Fibroblast of villous mesenchyme (primary cell): ENCODE measurements around a stretch of chr1.

- CAGE, long polyA plus RNA = no peak
These were observed 381 bp upstream of the RD3 start for GRCh38 chr1:211492384-211492701.

DNA sequence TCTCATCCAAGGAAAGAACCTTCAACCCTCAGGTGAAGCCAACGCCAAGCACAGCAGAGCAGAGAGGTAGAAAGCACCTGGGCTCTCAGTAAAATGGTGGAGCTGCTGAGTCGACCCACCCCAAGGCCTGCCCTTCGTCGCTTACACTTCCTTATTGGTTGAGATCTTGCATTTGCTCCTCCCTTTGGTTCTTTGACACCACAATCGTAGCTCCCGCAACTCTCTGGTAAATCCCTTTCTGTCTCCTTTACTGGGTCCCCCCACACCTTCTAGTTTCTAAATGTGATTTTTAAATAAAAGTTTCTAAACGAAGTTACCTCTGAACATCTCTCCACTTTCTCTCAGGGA, 27.5 kb upstream of the SLC30A1 start:
- CAGE, long polyA plus RNA = no peak

DNA sequence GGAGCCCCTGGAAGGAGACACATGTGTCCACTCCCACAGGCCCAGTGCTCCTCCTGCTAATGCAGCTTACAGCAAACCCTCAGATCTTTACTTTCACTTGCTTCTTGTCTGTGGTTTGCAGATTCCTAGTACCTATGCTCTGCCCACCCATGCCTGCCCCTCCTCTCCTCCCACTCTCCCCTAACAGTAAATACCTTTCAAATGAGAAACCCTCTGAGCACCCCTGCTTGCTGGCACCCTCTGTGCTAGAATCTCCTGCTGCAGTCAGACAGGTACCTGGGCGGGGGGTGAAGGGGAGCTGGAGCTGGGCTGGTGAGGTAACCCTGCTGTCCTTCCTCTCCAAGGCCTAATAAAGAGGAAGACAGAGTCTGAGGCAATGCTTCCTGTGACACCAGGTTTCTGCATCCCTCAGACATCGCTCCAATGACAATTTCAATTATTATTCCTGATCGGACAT, 63.5 kb upstream of the NEK2 start:
- CAGE, long polyA plus RNA = no peak

GRCh38 chr1:211928150-211928757, 97.7 kb upstream of the LPGAT1 start:
- CAGE, long polyA plus RNA = no peak

DNA sequence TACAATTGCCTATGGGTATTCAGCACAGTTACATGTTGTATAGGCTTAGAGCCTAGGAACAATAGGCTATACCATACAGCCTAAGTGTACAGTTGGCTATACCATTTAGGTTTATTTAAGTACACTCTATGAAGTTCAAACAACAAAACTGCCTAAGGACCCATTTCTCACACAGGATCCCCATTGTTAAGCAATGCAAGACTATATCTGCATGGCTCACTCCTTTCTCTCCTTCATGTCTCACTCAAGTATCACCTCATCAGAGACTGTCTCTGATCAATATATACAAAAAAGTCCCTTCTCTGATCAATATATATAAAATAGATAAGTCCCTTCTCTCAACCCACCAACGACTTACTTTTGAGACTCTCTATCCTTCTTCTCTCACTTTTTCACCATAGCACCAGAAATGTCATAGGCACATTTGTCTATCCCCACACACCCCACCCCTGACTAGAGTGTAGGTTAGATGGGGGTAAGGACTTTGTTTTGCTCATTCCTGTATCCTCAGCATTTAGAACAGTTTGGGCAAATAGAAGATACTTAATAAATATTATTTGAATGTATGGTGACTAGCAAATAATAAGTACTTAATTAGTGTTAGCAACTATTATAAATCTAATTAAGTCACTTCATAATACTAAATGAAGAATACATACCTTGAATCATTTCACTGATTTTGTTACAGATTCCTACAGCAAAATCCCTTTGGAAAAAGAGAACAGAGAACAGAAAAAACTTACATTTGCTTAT, 24.5 kb downstream of the INTS7 start:
- CAGE, long polyA plus RNA = no peak

GRCh38 chr1:212242074-212242789, 43.0 kb upstream of the PPP2R5A start:
- CAGE, long polyA plus RNA = no peak

GRCh38 chr1:212247104-212247391, 38.2 kb upstream of the PPP2R5A start:
- CAGE, long polyA plus RNA = no peak

GRCh38 chr1:212434415-212435036, 1.8 kb downstream of the NENF start:
- CAGE, long polyA plus RNA = no peak

GRCh38 chr1:212445742-212446286, 13.1 kb downstream of the NENF start:
- CAGE, long polyA plus RNA = no peak

GRCh38 chr1:212477694-212478300, 45.1 kb downstream of the NENF start:
- CAGE, long polyA plus RNA = no peak

- CAGE, long polyA plus RNA = no peak
These were observed 58.8 kb downstream of the NENF start for GRCh38 chr1:212491387-212491998.

- CAGE, long polyA plus RNA = no peak
These were observed 2.6 kb upstream of the ATF3 start for GRCh38 chr1:212605917-212606457.

- CAGE, long polyA plus RNA = no peak
These were observed 4.3 kb upstream of the GARIN4 start for GRCh38 chr1:212619846-212620593.

- CAGE, long polyA plus RNA = no peak
These were observed 28.2 kb downstream of the BATF3 start for GRCh38 chr1:212671287-212672021.

GRCh38 chr1:213326786-213327271, 275.8 kb downstream of the RPS6KC1 start:
- CAGE, long polyA plus RNA = no peak

DNA sequence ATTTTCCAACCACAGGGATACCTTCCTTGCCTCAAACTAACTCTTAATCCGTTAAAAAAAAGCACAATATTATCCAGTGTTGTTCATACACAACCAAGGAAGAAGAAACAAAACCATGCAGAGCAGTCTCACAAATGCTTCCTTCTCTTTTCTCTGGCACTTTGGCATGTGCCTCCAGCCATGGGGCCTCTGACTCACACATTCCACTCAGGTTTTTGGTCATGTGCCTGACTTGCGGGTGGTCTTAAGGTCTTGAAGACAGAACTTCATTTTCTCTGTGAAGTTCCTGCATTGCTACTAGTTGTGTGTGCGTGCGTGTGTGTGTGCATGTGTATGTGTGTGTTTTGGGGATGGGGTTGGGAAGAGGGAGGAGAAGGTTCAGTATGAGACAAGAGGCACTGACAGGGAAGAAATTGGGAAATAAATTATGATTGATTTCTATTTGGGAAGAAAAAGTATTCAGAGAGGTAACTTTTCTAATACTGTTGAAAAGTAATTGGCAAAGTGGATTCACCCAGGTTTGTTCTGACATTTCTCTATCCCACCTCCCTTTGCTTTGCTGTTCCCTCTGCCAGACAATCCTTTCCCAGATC, 276.3 kb downstream of the RPS6KC1 start:
- CAGE, long polyA plus RNA = no peak

GRCh38 chr1:213658633-213658989, 329.2 kb upstream of the PROX1 start:
- CAGE, long polyA plus RNA = no peak

GRCh38 chr1:213982372-213983666, 5.0 kb upstream of the PROX1 start:
- CAGE, long polyA plus RNA = no peak

DNA sequence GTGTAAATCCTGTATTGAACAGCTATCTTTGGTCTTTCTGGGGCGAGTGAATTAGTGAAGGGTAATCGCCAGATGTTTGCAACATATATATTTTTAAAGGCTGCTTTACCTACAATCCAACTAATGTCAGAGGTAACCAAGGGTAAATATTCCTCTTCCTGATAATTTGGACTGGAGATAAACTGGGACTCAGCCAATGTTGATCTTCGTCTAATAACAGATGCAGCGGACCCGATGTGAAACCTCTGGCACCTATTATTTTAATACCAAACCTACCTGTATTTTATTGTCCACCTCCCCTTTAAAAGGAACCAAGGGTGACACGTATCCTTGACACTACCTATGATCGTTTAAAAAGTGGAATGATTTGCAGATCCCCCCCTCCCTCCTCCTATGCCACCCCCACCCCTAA, 741 bp upstream of the PROX1 start:
- CAGE, long polyA plus RNA = no peak

GRCh38 chr1:214071513-214072063, 83.8 kb downstream of the PROX1 start:
- CAGE, long polyA plus RNA = no peak